ENCODE measurements around a stretch of chr5.

DNA sequence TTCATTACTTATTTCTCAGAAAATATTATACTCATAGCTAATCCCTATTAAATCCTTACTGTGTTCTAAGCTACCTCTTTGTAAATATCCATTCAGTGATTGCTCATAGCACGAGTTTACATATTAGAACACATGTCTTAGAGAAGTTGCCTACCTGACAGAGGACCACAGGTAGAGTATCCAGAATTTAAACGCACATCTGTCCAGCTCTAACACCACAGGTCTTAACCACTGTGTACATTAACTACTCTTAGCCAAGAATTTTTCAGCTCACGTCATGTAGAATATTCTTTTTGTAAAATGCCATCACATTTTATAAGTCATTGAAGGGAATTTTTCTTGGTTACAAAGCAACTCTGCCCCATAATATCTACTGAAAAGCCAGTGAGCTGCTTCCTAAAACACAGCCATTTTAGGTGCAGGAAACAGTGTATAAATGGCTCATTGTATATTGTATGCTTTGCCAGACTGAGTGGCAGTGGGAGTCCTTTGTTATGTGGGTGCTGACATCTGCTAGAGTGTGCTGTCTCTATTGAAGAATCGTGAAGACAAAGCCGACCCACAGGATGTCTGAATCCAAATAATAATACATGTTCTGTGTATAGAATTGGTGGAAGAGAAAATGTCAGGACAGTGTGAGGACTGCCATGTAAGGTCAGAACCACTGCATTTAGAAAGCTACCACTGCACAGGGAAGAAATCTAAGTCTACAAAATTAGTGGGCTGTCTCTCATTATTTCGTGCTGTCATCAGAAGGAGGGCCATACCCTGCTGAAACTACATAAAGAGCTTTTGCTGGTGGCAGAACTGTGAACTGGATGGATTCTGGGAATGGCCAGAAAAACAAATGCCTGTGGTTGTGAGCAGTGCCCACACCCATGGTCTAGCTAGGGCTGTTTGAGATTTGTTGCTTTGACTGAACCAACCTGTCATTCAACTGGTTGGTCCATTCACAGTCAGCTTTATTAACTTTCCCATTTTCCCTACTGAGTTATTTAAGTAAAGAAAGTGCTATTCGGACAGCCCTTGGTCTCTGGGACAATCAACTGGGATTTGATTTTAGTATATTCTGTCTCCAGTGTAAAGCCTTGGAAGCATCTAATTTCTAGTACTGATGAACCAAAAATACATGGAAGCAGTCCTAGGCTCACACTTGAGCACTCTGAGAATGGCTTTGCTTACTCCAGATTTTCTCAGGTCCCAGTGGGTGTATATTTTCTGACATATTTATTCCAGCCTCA, 2.4 kb downstream of the IL7R start:
- PRO-cap = no peak
CAGE:
- cytosol, long polyA minus RNA = no peak
- cytosol, long polyA plus RNA = no peak
- long polyA plus RNA = no peak
- nucleus, long polyA minus RNA = no peak
- nucleus, long polyA plus RNA = no peak

DNA sequence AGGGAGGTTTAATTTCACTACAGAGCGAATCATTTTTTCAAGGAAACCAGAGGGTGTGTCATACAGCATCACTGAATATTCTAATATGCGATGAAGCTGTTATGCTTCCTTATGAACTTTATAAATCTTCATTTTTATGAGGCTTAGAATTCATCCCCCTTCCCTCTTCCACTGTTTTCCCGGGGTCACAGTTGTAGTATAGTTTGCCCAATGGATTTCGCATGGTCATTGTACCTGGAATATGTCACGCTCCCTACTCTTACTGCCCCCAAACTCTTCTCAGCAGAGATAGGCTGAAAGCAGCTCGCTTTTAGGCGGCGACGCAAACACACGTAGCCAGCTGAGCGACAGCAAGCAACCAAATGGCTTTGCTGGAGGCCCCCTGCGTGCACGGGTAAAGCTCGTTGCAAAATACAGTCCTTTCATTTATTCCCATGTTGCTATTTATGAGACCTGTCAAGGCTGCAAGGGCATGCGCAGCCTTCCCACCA, 788 bp downstream of the LMBRD2 start:
- PRO-cap = bidirectional peak, plus-strand start at position 361 of the sequence, minus-strand start at position 281 of the sequence
CAGE:
- cytosol, long polyA minus RNA = no peak
- cytosol, long polyA plus RNA = no peak
- long polyA plus RNA = no peak
- nucleus, long polyA minus RNA = no peak
- nucleus, long polyA plus RNA = no peak

- PRO-cap = no peak
CAGE:
- cytosol, long polyA minus RNA = no peak
- cytosol, long polyA plus RNA = no peak
- long polyA plus RNA = no peak
- nucleus, long polyA minus RNA = no peak
- nucleus, long polyA plus RNA = no peak
Measured at GRCh38 chr5:36300479-36301071, 1.1 kb downstream of the RANBP3L start.

GRCh38 chr5:36403296-36403772, 101.6 kb upstream of the RANBP3L start:
- PRO-cap = no peak
CAGE:
- cytosol, long polyA minus RNA = no peak
- cytosol, long polyA plus RNA = no peak
- long polyA plus RNA = no peak
- nucleus, long polyA minus RNA = no peak
- nucleus, long polyA plus RNA = no peak

DNA sequence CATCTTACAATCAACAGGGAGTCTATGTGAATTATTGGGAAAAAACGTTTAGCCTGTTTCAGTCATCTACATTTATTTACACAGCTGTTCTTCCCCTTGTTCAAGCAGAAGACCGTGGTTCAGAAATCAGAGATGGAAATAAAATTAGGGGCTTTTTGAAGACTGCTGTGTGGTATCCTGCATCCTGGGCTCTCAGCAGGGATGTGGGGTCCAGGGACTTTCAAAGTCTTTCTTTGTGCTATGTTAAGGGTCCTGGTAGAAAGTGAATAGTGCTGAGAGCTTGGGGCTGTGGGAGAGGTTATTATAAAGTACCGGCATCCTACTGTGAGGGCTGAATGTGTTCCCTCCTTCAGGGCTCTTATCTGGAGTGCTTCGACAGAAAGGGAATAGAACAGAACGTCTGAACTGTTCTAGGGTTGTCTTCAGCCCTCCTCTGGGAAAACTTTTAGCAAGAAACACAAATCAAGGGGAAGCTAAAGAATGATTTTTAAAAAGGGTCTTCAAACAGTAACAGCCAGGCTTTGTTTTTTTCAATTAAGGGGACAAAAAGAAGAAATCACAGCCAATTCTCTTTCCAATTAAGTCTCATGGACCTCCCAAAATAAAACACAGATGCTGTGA, 15.8 kb upstream of the SLC1A3 start:
- PRO-cap = no peak
CAGE:
- cytosol, long polyA minus RNA = no peak
- cytosol, long polyA plus RNA = no peak
- long polyA plus RNA = no peak
- nucleus, long polyA minus RNA = no peak
- nucleus, long polyA plus RNA = no peak

DNA sequence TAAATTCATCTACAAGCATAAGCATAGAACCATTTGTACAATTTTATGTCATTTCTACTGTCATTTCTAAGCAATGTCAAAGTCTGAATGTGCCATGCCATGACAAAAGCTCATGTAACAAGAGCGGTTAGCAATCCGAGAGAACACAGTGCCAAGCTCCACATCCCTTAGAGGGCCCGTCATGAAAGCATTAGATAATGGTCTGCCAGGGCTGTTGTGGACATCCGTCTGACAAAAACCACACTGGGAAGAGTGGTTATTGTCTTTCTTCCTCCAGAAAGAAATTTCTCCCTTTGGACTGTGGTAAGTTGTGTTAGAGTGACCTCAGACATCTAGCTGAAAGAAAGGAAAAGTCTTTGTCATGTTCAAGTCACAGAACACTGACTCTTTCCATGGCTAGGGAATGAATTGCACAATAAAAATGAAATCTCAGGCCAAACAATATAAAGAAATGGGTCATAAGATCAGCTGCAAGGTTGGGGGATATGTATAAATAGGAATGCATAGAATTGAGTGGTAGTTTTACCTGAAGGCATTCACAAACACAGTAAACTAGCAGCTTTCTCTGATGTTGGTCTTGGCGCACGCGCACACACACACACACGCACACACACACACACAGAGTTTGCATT, 5.2 kb downstream of the SLC1A3 start:
- PRO-cap = no peak
CAGE:
- cytosol, long polyA minus RNA = no peak
- cytosol, long polyA plus RNA = no peak
- long polyA plus RNA = no peak
- nucleus, long polyA minus RNA = no peak
- nucleus, long polyA plus RNA = no peak

- PRO-cap = no peak
CAGE:
- cytosol, long polyA minus RNA = no peak
- cytosol, long polyA plus RNA = no peak
- long polyA plus RNA = no peak
- nucleus, long polyA minus RNA = no peak
- nucleus, long polyA plus RNA = no peak
Measured at GRCh38 chr5:36648346-36648610, 41.9 kb downstream of the SLC1A3 start.

- PRO-cap = no peak
CAGE:
- cytosol, long polyA minus RNA = no peak
- cytosol, long polyA plus RNA = no peak
- long polyA plus RNA = no peak
- nucleus, long polyA minus RNA = no peak
- nucleus, long polyA plus RNA = no peak
Measured at GRCh38 chr5:36745184-36745624, 131.4 kb upstream of the NIPBL start.

- PRO-cap = no peak
CAGE:
- cytosol, long polyA minus RNA = no peak
- cytosol, long polyA plus RNA = no peak
- long polyA plus RNA = no peak
- nucleus, long polyA minus RNA = no peak
- nucleus, long polyA plus RNA = no peak
Measured at GRCh38 chr5:37197584-37197922, 51.6 kb downstream of the CPLANE1 start.

GRCh38 chr5:37208812-37209177, 40.4 kb downstream of the CPLANE1 start:
- PRO-cap = unidirectional peak, plus-strand start at chr5:37209100
CAGE:
- cytosol, long polyA minus RNA = no peak
- cytosol, long polyA plus RNA = no peak
- long polyA plus RNA = no peak
- nucleus, long polyA minus RNA = no peak
- nucleus, long polyA plus RNA = no peak

DNA sequence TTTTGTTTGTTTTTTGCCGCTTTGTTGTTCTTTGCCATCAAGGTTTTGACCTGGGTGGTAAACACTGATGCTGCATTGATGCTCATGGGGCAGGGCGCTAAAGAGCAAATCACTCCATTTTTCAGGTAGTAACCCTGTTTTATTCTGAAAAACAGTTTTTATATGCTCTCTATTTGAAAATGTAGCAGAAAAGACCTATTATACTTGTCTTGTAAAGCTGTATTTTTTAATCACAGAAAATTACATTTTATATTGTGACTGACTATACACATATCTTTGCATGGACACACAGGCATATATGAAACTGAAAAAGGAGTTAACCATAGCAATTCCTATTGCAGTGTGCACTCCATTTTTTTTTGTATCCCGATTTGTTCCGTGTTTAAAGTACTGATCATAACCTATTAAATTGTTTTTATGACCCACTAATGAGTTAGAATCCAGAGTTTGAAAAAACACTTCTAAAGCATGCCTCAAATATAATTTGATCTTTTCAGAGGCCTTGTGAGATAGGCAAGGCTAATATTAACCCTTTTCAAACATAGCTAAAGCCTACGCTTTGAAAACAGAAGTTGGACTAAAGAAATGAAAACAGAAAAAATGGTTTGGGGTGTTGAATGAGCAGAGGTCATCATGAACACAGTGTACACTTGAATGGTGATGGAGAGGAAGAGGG, 219.4 kb downstream of the GDNF start:
- PRO-cap = no peak
CAGE:
- cytosol, long polyA minus RNA = no peak
- cytosol, long polyA plus RNA = no peak
- long polyA plus RNA = no peak
- nucleus, long polyA minus RNA = no peak
- nucleus, long polyA plus RNA = no peak

GRCh38 chr5:38166685-38167336, 91.5 kb upstream of the EGFLAM start:
- PRO-cap = no peak
CAGE:
- cytosol, long polyA minus RNA = no peak
- cytosol, long polyA plus RNA = no peak
- long polyA plus RNA = no peak
- nucleus, long polyA minus RNA = no peak
- nucleus, long polyA plus RNA = no peak

GRCh38 chr5:38589531-38589956, 33.1 kb upstream of the LIFR start:
- PRO-cap = no peak
CAGE:
- cytosol, long polyA minus RNA = no peak
- cytosol, long polyA plus RNA = no peak
- long polyA plus RNA = no peak
- nucleus, long polyA minus RNA = no peak
- nucleus, long polyA plus RNA = no peak

DNA sequence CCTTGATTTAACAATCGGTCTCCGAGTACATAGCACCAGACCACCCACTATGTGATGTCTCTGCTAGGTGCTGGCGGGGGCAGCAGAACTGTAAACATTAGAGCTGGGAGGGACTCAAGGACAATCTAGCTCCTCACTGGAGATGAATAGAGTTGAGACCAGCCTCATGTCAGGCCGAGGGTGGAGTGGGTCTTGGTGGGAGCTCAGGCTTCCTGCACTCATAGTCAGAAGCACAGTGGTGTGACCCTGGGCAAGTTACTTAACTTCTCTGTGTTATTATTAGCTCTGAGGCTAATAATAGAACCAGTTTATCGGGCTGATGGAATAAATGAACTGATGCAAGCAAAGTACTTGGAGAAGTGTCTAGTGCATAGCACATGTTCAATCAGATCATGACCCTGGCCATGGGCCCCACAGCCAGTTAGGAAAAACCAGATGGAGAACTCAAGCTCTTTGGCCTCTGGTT, 45.4 kb upstream of the OSMR start:
- PRO-cap = no peak
CAGE:
- cytosol, long polyA minus RNA = no peak
- cytosol, long polyA plus RNA = no peak
- long polyA plus RNA = no peak
- nucleus, long polyA minus RNA = no peak
- nucleus, long polyA plus RNA = no peak

DNA sequence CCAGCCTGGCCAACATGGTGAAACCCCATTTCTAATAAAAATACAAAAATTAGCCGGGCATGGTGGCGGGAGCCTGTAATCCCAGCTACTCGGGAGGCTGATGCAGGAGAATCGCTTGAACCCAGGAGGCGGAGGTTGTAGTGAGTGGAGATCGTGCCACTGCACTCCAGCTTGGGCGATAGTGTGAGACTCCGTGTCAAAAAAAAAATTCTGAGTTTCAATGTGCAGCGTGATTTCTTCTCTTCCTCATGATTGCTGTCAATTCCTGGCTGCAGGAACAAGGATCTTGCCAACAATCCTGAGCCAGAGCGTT, 38.5 kb upstream of the OSMR start:
- PRO-cap = no peak
CAGE:
- cytosol, long polyA minus RNA = no peak
- cytosol, long polyA plus RNA = no peak
- long polyA plus RNA = no peak
- nucleus, long polyA minus RNA = no peak
- nucleus, long polyA plus RNA = no peak

DNA sequence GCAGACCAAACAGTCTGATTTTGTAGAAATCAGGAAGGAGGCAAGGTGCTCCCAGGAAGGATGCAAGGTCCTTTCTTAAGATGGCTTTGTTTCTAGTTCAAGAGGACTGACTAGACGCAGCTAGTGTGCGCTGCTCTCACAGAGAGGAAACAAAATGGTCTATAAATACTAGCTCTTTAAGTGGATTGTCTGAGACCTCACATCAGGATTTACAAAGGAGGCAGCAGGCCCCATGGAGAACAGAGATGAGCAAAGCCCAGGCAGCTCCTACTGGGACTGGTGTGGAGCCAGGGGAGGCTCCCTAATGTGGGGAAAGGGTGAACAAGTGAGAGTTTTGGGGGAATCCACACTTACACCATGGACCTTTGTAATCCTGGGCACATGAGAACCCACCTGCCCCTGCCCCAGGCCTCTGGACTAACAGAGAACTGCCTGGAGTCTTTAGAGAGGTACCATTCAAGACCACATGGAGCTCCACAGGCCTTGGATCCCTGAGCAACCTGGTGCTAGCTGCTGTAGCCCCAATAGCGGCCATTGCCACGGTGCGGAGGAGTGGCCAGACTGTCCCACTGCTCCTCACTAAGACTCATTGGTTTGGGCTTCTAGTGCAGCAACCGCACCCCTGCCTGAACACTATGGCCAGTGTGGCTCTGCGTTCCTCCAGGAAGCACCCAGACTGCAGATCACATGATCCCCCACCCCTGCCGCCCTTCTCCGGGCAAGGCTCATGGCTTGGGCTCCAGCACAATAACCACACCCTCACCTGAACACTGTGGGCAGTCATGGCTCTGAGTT, 45.6 kb downstream of the OSMR start:
- PRO-cap = no peak
CAGE:
- cytosol, long polyA minus RNA = no peak
- cytosol, long polyA plus RNA = no peak
- long polyA plus RNA = no peak
- nucleus, long polyA minus RNA = no peak
- nucleus, long polyA plus RNA = no peak

DNA sequence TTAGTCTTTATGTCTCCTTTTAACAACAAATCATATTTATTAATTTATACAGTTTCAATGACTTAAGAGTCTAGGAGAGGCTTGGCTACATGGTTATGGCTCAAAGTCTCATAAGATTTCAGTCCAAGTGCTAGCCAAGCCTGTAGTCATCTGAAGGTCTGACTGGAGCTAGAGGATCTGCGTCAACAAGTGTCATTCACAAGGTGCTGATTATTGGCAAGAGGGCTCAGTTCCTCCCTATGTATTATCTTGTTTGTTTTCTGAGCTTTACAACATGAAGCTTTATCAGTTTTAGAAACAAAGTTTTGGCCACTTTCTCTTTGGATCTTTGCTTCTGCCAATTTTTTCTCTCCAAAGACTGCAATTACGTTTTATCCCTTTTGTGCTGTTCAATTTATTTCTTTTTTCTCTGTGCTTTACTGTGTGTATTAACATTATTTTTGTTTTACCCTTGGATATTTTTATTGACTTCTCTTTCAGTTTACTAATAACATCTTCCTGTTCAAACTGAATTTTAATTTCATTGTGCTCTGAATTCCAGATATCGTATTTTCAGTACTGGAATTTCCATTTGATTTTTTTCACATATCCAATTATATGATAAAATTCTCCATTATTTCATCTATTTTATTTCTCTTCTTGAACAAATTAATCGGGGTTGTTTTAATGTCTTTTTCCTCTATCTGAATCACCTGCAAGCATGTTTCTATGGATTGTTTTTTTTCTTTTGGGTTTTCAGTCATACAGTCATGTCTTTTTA, 94.5 kb downstream of the RICTOR start:
- PRO-cap = no peak
CAGE:
- cytosol, long polyA minus RNA = no peak
- cytosol, long polyA plus RNA = no peak
- long polyA plus RNA = no peak
- nucleus, long polyA minus RNA = no peak
- nucleus, long polyA plus RNA = no peak

DNA sequence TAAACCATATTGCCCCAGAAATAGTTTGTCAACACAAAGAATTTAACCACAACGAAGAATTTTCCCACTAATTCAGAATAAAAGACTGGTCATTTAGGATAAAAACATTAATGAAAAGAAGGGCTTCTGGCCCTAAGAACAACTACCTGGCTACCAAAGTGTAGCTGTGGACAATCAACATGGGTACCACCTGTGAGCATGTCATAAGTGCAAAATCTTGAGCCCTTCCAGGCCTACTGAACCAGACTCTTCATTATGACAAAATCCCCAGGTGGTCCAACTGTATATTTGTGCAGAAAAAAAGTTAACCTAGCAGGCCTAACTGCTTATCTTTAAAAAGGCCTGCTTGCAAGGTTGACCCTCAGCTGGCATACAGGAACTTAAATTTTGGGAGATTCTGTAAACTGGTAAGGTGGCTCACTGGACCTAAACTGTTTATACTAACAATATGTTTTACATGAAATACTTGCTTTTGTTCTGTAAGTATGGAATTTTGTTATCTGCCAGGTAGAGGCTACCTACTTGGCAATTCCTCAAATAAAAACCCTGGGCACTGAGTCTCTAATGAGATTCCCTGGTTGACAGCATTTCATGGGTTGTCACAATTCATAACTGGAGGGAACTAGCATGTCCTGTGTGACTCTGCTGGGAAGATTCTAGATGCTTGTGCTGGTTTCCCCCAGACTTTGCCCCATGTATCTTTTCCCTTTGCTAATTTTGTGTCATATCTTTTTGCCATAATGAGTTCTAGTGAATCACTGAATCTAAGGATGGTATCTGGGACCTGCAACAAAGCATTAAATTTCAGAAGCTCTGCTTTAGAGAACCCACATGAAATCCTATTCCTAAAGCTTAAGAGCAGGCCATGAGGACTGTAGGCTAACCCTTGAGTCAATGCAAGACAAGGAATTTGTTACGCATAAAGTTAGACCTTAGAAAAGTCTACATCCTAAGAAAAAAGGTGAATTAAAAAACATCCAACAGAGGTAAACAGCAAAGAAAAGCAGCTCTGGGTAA, 25.9 kb downstream of the RICTOR start:
- PRO-cap = no peak
CAGE:
- cytosol, long polyA minus RNA = no peak
- cytosol, long polyA plus RNA = no peak
- long polyA plus RNA = no peak
- nucleus, long polyA minus RNA = no peak
- nucleus, long polyA plus RNA = no peak

- PRO-cap = no peak
CAGE:
- cytosol, long polyA minus RNA = no peak
- cytosol, long polyA plus RNA = no peak
- long polyA plus RNA = no peak
- nucleus, long polyA minus RNA = no peak
- nucleus, long polyA plus RNA = no peak
Measured at GRCh38 chr5:39137530-39138100, 63.4 kb upstream of the RICTOR start.

DNA sequence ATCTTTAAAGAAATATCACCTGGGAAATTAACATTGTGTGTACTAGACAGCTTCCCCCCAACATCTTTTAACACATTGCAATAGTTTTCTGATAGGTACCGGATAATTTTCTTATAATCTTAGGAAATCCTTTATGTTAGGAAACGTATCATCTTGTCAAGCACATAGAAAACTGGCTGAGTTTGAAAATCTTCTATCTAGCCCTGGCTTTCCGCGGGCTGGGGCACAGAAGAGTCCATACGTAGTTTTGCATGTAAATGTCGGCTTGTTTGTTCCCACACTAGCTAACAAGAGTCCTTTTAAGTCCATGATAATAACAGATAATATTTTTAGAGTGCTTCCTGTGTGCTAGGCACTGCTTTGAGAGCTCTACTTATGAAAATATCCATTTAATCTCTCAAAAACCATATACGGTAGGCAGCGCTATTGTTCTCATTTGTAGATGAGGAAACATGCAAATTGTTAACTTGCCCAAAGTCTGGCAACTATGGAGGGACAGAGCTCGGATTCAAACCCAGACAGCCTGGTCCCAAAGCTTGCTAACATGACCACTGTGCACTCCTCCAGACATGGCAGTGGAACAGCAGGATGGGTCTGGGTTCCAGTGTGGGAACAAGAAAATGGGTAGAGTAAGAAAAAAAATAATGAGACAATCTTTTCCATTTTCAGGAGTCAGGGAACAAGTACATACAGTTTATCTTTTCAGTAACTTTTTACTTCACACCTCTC, 40.5 kb downstream of the FYB1 start:
- PRO-cap = no peak
CAGE:
- cytosol, long polyA minus RNA = no peak
- cytosol, long polyA plus RNA = no peak
- long polyA plus RNA = no peak
- nucleus, long polyA minus RNA = no peak
- nucleus, long polyA plus RNA = no peak

Data from endothelial cell of umbilical vein (primary cell).